Neural cell (in vitro differentiated cells): Measurements from ENCODE around the gene CDCA7.

- RAMPAGE, long total RNA: no peak
Observed at GRCh38 chr2:172967967-172968628, 107.5 kb upstream of the MAP3K20 start.

DNA sequence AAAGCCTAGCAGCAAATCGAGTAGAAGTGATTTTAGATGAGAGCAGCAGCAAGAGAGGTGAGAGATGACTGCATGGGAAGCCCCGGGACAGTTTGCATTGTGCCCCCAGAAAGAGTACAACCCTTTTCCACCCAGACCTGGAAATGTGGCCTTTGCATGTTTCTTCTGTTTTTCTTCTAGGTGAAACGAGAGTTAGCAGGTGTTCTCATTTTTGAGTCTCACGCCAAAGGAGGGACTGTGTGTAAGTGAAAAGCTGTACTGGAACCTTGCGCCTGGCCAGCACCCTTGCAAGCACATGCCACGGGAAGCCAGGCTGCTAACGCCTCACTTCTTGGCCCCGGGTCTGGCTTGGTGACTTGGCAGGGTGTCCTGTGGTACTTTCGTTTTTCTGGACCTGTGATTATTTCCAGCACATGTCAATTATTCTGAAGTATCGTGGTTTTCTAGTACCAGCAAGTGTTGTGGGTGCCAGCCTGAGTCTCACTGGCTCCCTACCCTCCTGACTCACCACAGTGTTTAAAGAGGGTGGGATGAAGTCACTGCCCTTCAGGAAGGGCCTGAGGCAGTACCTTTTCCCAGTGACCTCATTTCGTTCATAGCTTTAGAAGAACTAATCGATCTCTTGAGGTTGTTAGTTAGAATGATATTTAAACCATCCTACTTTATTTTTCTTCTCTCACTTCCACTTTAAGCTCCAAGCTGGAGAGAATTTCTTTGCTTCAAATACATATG, 90.2 kb upstream of the MAP3K20 start:
- RAMPAGE, long total RNA: no peak

DNA sequence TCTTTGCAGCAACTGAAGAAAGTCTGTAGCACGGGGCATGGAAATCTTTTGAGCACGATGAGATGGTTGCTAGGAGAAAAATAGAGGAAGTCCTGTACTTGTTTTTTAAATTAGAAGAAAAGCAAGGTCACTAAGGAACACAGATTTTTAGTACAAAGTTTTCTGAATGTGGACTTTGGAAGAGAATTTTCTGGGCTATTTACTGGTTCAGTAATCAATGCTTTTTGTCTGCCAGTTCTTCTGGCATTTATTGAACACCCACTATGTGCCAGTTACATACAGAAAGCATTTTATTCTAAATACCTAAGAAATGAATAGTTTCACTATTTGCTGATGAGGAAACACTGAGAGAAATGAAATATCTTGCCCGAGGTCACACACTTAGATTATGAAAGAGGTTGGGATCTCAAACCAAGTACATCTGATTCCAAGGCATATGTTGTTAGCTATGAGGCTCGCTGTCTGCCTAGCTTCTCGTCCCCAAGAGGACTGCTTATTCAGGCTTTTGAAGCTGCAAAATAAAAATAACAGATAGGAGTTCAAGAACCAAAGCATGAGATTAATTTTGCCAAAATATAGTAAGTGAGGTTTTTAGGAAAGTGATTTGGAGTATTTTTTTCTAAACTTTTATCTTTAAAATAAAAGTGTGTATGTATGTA, 15.5 kb upstream of the MAP3K20 start:
- RAMPAGE, long total RNA: no peak

- RAMPAGE, long total RNA: no peak
Observed at GRCh38 chr2:173184159-173184826, 108.6 kb downstream of the MAP3K20 start.

GRCh38 chr2:173264370-173265227, 90.1 kb upstream of the CDCA7 start:
- RAMPAGE, long total RNA: no peak

DNA sequence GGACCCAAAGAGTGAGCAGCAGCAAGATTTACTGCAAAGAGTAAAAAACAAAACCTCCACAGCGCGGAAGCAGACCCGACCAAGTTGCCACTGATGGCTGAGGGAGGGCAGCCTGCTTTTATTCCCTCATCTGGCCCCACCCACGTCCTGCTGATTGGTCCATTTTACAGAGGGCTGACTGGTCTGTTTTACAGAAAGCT, 72.8 kb upstream of the CDCA7 start:
- RAMPAGE, long total RNA: no peak

DNA sequence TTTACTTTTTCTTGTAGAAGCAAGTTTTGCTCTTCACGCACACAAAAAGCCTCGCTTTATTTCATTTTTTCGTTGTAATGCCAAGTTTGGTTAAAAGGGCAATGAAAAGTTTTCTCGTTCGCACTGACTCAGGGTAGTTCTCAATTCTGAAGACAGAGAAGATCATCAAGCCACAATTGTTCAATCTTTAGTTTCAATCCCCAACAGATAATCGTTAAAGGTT, 775 bp upstream of the CDCA7 start:
- RAMPAGE, long total RNA: no peak

- RAMPAGE, long total RNA: no peak
Observed at GRCh38 chr2:173354209-173355285, at the start of gene CDCA7. TSS of gene CDCA7 (plus strand) at chr2:173354872.

DNA sequence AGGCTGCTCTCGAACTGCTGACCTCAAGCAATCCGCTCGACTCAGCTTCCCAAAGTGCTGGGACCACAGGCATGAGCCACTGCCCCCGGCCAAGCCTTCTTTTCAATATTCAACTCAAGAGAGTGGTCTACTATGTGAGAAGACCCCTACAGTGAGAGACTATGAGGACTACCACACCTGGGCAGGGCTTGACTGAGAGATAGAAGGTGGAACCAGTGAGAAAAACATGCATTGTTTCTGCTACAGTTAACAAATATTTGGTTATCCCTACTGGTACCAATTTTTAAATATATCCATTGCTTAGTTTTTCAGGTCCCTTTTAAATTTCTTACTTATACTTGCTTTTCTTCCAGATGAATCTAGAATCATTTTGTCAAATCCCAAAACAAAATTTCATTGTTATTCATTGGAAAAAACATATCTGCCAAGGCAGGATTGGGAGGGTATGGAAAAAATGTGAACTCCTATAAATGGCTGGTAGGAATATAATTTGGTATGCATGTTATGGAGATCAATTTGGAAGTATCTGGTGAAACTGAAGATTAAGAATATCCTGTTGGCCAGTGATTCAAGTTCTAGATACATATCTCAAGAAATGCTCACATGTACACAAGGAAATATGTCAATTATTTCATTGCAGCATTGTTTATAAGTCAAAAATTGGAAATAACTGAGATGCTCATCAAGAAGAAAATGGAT, 63.1 kb downstream of the SP3 start:
- RAMPAGE, long total RNA: no peak

- RAMPAGE, long total RNA: no peak
Observed at GRCh38 chr2:173951461-173951876, 13.7 kb downstream of the SP3 start.

- RAMPAGE, long total RNA: no peak
Observed at GRCh38 chr2:174012612-174013274, 47.6 kb upstream of the SP3 start.

- RAMPAGE, long total RNA: no peak
Observed at GRCh38 chr2:174023595-174024663, 58.8 kb upstream of the SP3 start.

DNA sequence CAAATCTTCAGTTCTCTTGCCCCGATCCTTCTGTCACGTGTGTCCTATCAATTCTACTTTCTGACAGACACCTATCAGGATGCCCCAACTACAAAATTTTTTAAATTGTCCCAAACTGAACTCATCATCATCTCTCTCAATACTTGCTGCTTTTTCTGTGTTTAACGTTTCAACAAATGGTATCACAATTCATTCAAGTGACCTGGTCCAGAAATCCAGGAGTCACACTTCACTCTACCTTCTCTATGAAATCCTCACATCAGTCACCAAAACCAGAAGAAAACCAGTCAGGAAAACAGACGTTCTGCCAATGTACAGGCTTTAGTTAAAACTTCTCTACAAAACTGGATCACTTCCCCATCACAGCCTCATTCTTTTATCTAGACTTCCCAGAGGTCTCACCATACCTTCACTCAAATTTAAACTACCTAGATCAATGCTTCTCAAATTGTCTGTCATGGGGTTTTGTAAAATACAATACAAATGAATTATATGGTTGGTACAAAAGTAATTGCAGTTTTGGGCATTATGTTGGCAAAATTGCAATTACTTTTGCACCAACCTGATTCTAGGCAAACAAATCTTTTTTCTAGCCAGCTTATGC, 26.7 kb downstream of the OLA1 start:
- RAMPAGE, long total RNA: no peak

DNA sequence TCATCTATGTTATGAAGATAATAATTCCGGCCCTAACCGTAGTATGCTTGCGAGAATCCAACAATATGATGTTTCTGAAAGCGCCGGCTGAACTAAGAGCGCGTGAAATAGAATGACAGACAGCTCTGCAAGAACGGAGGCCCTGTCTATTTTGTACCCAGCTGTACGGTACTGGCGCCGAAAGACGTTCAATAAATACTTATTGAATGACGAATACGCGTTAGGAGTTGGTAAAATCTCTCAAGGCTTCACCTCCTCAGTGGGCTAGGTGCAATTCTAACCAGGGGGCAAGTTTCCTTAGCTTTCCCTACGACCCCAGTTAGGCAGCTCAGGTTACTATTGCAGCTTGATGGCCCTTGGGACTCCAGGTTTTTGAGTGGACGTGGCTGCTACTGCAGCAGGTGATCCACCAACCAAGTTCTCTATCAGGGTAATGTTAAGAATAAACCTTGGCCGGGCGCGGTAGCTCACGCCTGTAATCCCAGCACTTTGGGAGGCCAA, 584 bp downstream of the SCRN3 start:
- RAMPAGE, long total RNA: no peak

- RAMPAGE, long total RNA: no peak
Observed at GRCh38 chr2:174399647-174400119, 4.2 kb downstream of the SCRN3 start.

GRCh38 chr2:174487539-174487795, 638 bp upstream of the GPR155 start:
- RAMPAGE, long total RNA: no peak

DNA sequence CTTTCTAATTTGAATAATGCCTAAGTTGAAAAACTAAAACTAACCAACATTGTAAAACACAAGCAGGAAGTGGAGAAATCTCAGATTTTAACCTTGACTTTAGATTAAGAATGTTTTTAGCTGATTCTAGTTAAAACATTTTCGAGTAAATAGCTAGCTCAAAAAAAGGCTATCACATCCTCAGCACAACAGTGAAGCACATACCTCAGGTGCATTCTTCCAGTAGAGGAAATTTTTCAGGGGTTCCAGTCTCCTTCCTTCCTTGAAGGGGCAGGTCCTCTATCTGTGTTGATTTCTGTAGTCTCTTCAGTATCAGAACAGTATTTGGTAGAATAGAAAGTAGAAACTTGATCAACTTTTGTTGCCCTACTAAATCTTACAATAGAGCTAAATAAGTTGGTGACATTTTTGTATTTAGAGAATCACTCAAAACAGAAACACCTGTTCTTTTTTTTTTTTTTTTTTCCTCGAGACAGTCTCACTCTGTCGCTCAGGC, 6.7 kb upstream of the GPR155 start:
- RAMPAGE, long total RNA: no peak

DNA sequence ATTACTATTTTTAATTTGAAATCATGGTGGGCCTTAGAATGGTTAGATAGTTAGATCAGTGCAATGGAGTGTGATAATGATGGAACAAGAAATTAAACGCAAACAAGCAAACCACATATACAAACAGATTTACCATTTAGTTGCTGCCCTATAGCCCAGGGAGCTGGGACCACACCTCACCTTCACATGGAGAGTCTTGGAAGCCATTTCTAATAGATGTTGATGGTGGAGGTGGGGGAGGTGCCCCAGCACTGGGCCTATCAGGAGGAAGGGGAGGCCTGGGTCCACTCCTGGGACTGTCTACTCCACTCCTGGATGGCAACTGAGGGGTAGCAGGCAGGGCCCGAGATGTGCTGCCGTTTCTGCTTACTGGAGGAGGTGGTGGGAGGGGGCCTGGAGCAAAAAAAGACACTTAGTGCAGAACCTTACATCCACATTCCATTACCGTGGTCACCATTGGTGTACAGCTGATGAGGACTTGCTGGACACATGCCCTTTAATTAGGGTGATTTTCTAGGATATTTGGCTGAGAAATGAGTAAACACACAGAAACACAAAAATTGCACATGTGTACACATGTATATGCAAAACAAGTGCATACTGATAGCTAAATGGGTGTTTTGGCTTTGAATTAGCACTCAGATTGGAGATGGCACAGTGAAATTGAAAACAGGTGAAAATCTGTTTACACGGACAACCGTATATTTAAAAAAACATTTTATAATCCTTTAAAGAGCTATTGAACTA, 29.8 kb downstream of the WIPF1 start:
- RAMPAGE, long total RNA: no peak

DNA sequence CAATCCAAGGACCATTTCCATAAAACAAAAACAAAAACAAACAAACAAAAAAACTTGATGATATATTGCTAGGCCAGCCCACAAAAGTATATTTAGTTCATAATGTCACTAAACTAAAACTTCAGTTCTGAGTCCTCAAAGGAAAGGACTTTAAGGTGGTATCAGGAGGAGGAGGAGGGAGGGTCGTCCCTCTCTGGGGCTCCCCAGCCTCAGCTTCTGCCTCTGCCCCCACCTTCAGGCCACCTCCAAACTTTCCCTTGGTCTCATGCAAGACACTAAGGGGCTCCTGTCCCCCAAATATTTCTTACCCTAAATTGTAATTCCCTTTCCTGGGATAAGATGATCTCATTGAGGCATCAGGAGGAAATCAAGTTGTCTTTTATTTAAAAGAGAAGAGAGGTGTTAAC, 13.7 kb upstream of the WIPF1 start:
- RAMPAGE, long total RNA: no peak

DNA sequence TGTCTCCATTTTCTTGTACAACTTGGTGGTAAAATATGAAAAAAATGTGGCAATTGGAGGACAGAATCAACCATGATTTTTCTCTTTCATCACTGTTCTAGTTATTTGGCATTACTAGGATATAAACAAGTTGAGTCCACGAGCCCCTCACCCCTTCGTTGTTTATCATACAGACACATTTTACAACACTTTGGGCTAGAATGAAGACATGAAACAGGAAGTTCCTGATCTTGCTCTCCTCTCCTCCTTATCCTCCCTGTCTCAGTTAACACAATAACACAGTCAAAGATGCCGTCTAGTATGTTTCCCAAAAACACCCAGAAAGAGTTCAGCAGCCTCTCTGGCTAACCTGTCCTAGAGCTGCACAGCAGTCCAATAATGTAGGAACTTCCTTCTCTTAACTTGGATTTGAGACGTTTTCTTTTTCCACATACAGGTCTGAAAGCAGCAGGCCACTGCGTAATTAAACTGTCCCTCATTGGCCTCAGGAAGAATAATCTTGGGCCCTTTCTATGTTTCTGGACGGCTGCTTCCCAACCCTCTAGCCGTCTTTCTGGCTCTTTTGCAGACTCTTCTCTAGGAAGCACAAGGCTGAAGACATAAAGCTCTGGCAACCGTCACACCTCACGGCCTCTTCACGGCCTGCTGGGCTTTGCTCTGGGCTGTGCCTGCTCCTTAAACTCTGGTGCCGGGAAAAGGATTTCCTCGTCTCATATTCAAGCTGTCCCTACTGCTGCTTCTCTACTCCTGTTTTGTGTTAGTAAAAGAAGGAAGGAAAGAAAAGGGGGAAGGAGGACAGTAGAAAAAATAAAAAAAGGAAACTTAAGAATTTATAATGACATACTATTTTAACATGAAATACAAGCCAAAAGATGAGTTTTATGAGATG, 35.8 kb upstream of the WIPF1 start:
- RAMPAGE, long total RNA: no peak